Airway epithelial cell (primary cell): Measurements from ENCODE around the gene CHST13.

DNA sequence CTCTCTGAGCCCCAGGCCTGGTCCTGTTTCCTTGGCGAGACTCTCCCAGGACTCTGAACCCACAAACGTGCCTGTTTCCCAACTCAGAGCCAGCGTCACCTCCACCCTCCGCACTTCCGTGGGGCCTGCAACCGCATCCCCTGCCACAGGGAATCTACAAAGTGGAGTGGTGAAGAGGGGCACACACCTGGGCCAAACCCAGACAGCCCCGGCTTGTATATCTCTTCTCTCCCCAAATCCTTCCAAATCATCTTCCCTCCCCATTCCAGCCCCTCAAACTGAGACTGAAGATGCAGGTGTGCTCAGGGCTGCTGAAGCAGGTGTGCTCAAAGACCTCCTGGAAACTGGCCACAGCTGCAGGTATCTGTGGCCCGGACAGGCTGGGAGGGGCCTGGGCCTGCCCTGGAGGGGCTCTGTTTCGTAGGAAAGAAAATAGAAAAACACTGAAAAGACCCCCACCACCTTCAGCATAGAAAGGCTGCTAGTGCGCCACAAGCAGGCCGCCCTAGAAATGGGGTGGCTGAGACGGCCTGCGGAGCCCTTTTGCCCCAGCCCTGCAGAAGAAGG is 34.8 kb downstream of the ZXDC start:
- RAMPAGE, long total RNA: no peak

- RAMPAGE, long total RNA: no peak
Measured at GRCh38 chr3:126459030-126459874, 16.4 kb downstream of the ZXDC start.

DNA sequence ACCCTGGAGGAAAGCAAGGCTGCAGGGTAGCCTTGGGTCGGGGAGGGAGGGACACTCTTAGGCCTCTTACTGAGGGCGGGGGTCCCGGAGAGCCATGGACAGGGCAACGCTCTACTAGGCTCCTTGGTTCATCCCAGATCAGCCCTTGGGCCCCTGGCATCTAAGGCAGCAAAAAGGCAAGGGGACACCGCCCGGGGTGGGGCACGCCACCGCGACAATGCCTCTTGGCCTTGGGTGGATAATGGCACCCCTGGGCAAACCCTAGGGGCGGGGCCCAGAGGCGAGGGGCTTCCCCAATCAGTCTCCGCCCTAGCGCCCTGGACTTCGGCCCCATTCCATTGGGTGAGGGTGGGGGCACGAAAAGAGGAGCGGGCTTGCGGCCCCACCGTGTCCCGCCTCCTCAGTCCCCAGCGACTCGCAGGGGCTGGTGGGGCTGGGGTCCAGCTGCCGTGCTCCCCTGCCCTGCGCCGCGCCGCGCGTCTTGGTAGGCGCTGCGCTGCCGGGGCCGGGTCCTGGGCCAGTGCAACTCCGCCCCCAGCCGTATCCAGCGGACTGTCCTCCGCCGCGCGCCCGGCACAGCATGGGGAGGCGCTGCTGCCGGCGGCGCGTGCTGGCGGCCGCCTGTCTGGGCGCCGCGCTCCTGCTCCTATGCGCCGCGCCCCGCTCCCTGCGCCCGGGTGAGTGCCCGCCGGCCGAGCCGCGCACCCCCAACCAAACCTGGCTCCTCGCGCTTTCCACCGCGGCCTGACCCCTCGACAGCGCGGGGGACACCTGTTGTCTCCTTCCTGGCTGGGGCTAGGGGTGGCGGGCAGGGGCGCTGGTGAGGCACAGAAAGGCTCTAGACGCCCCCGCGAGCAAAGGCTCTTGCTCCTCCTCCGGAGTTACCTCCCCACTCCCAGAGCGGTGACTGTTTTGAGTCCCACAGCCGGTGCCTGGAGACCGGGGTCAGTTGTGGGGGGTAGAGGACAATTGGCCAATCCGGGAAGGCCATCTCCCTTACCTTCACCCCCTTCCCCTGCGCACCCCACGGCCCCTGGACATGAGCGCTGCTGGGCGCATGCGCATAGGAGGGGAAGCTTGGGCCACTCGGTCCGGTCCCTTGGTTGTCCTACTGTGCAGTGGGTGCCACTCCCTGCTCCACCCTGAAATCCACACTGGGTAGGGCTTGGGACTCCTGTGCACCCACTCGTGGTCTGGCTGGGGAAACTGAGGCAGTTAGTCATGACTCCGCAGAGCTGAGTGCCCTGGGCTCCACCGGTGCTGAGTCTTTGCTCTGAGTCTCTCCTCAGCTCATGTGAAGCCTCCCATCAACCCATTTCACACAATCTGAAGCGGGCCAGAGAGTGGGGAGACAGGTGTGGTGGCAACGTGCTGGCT is at the start of gene CHST13:
TSS of gene CHST13 (plus strand) at position 403 of the 1,377 bp plus-strand sequence.
- RAMPAGE, long total RNA: no peak

- RAMPAGE, long total RNA: no peak
Measured at GRCh38 chr3:126528809-126529631, 5.1 kb downstream of the CHST13 start.

DNA sequence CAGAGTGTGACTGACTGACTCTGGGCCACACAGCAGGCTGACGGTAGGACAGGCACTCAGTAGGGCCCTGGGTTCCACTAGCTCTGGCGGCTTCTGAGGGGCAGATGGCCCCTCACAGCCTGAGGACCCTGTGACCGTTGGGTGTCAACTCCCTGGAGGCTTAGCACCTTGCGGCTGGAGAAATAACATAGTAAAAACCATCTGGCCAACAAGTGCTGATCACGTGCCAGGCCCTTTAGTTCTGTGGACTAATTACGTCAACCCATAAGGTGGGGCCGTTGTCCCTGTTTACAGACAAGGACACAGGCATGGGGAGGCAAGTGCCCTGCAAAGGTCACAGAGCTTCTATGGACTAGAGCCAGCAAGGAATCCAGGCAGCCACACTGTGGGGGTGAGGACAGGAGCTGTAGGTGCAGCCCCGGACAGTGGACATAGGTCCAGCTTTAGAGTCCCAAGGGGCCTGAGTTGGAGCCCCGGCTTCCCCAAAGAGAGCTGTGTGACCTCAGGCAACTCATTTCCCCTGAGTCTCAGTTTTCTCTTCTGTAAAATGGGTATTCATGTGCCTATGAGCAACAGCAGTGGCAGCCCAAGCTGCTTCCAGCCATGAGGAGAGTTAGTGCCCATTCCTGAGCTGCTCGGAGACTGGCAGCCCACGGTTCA is 13.7 kb downstream of the CHST13 start:
- RAMPAGE, long total RNA: no peak

- RAMPAGE, long total RNA: no peak
Measured at GRCh38 chr3:126961192-126961546, 21.7 kb upstream of the PLXNA1 start.

GRCh38 chr3:126961596-126961961 is 21.3 kb upstream of the PLXNA1 start:
- RAMPAGE, long total RNA: no peak

DNA sequence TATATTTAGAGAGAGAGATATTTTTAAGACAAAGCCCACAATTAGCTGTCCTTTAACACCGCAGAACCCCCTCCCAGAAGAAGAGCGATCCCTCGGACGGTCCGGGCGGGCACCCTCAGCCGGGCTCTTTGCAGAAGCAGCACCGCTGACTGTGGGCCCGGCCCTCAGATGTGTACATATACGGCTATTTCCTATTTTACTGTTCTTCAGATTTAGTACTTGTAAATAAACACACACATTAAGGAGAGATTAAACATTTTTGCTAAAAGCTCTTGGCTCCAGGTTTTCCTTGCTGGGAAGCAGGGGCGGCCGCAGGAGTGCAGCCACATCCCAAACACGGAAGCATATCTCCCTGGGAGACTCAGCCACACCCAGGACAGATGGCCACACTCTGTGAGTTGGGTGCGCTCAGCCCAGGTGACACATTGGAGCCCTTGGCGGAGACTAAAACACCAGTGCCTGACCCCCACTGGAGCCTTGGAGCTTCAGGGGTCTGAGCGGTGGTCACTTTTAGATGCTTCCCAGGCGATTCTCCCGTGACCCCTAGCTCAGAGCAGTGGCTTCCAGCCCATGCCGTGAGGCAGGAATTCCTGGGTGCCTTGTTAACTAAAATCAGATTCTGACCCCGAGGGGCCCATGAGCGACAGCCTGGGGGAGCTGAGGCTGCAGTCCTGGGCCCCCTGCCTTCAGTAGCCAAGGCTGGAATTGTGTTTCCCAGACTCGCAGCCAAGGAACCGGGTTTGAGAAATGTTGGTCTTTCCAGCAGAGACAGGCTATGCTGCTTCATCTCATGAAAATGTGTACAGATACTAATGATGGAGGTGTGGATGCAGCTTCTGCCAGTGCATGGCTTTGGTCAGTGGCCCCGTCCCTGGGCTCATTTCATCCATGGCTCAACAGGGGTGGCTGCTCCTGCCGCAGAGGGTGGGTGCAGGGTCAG is 54.5 kb downstream of the PLXNA1 start:
- RAMPAGE, long total RNA: no peak

GRCh38 chr3:127138615-127139134 is 54.3 kb upstream of the PRR23E start:
- RAMPAGE, long total RNA: no peak

- RAMPAGE, long total RNA: no peak
Measured at GRCh38 chr3:127304466-127304818, 16.6 kb upstream of the PRR20G start.

GRCh38 chr3:127588825-127589583 is 1.5 kb downstream of the TPRA1 start:
- RAMPAGE, long total RNA: no peak

DNA sequence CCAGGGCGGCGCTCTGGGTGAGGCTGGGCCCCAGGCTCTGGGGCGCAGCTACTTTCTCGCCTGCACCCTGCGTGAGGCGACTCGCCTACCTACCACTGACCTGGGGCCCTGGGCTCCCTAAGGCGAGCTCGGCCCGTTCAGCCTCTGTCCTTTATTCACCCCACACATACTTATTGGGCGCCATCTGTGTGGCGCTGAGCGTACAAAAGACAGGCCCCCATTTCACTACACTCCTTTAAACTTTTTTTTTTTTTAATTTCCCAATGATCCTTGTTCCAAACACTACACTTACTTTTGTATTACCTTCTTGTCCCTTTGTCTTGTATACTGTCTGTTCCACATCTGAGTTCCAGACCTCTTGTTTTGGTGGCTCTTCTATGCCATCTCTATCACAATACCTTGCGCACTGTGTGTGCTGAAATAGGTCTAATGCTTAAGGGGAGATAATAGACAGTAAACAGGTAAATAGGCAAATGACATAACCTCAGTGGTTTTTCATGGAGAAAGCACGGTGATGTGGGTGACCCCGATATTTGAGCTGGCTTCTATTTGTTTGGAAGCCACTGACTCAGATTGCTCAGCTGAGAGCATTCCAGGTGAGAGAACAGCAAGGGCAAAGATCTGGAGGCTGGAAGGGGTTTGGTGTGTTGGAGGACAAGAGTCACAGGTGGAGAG is 479 bp downstream of the MCM2 start:
- RAMPAGE, long total RNA: no peak

DNA sequence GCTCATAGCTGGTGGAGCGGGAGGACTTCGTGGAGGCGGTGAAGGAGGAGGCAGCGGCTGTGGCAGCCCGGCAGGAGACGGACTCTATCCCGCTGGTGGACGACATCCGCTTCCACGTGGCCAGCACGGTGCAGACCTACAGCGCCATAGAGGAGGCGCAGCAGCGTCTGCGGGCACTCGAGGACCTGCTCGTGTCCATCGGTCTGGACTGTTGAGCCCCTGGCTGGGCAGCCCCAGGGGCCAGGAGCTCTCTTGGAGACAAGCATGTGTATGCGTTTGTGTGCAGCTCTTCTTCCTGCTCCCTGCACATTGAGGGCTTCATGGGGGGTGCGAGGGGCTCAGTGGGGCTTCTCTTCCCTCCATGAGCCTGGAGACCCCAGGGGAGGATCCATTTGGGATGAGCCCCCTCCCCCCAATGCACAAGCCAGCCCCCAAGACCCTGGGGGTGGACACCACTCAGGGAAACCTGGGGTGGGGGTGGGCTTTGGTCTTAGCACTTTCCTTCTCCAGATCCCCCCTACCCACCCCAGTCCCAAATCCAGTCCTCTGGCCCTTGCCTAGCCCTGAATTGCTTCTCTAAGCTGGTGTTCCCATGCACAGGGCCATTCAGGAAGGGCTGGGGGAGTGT is 7.6 kb downstream of the ABTB1 start:
- RAMPAGE, long total RNA: no peak

- RAMPAGE, long total RNA: no peak
Measured at GRCh38 chr3:127744219-127744964, 71.6 kb downstream of the ABTB1 start.

GRCh38 chr3:127768500-127769266 is 53.6 kb downstream of the MGLL start:
- RAMPAGE, long total RNA: no peak

- RAMPAGE, long total RNA: no peak
Measured at GRCh38 chr3:127784746-127785385, 37.4 kb downstream of the MGLL start.

GRCh38 chr3:127808768-127809226 is 13.5 kb downstream of the MGLL start:
- RAMPAGE, long total RNA: no peak

- RAMPAGE, long total RNA: no peak
Measured at GRCh38 chr3:127997818-127998270, 54.4 kb upstream of the SEC61A1 start.

DNA sequence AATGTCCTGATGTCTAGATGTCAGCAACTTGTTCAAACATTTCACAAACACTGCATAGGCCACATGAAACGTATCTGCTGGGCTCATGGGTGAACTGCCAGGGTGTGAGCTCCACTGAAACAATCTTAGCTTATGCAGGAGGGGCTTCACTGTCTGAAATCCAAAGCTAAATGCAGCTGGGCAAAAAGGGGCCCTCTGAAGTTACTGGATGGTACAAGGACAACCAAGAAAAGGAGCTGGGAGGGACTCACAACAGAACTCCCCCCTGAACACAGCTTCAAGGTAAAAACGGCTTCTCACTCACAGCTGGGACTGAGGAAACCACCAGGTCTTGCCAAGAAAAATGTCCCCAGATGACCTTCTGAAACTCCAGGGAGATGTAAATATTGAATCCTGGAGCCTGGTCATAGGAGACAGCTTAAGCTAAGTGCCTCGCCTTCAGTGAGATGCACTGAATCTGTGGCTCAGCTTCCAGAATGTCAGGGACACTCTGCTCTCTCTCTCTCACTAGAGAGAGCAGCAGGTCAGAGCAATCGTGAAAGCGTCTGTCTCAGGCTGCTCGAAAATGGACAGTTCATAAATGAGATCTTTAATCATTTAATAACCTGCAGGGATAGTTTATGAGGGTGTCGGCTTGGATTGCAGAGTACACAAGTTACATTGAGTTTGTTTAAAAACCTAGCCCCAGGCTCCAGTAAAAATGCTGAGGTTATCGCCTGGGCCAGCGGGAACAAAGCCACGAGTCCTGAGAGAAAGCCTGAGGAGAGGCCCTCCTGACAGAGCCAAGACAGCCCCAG is 32.1 kb downstream of the SEC61A1 start:
- RAMPAGE, long total RNA: no peak

DNA sequence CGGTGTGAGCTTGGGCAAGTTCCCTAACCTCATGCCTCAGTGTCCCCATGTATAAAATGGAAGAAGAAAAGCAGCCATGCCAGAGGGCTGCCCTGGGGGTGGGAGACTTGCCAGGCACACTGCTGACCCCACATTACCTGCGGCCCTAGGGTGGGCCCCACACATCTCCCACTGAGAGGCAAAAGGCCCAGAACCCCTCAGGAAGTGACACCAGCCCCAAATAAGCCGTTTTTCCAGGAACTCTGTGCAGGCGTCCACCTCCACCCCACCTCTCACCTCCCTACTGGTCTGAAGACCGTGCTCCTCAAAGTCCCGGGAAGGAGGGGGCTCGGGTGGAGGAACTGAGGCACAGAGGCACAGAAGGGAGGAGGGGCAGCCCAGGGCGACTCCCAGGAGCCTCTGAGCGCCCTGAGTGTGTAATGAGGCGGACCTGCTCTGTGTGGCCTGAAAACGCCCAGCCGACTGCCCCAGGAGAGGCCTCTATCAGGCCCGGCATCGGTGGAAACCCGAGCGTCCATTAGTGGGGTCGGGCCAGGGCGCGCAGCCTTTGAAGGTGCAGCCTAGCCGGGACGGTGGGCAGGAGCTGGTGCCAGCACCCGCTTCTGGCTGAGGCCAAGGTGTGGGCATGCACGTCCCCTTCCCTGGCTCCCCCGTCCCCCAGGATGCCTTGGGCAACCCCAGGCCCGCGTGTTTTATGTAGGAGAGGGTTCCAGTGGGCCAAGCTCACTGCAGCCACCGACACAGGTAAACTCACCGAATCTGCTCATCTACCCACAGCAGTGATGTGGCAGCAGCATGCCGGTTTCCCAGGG is 55.9 kb downstream of the DNAJB8 start:
- RAMPAGE, long total RNA: no peak